Metanephros (tissue), 2 donors: Measurements from ENCODE around the genes CPE and DDX60.

- RAMPAGE, long total RNA, result no peak
These were observed 21.9 kb upstream of the KLHL2 start for GRCh38 chr4:165185420-165185927.

DNA sequence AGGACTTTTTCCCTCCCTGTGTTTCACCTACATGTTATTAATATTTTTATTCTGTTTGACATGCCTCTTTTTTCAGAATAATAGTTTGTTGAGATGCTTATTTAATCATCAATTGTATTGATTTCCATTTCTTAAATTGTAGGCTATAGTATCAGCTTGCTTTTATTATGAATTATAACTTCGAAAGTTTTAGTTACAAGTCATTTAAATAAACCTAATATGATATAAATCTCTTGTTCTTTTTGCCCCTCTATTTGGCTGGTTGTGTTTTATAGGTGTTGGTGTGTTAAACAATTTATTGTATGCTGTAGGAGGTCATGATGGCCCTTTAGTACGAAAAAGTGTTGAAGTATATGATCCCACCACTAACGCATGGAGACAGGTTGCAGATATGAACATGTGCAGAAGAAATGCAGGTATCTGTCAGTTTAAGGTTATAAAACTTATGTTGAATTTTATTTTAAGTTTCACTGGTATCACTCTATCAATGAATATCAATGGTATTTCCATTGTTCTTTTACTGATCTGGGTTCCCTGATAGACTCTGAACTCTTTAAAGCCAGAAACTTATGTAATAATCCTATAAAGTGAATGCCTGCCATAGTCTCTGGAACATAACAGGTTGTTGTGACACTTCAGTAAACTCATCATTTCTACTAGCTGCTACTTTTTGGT, 13.6 kb upstream of the MSMO1 start:
- RAMPAGE, long total RNA, result no peak

DNA sequence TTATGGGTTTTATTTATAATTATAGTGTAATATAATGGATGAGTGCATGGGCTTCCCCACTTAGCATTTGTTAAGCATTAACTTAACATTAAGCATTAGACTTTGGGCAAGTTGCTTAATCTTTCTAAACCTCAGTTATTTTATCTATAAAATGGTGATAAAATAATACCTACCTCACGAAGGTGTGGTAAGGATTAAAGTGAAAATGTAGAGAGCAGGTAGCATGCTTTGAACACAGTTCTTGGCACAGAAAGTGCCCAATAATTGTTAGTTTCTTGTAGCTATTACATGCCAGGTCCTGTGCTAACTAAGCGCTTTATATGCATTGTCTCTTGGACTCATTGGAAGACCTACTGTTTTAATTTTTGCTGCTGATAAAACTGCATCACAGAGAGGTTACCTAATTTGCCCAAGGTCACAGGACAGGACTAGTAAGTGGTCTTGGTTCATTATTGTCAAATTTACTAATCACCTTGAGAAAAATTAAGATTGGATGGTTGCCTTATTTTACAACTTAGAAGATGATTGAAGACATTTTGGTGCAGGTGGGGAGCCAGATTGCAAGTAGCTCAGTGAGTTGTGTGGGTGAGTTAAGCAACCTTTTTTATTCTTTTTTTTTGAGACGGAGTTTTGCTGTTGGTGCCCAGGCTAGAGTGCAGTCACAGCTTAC, 2.8 kb downstream of the MSMO1 start:
- RAMPAGE, long total RNA, result no peak

GRCh38 chr4:165378395-165379627, at the start of gene CPE:
Gene CPE, plus strand, starts transcription at chr4:165379008.
- RAMPAGE, long total RNA, result no peak

GRCh38 chr4:165487209-165487796, 108.5 kb downstream of the CPE start:
- RAMPAGE, long total RNA, result no peak

- RAMPAGE, long total RNA, result no peak
These were observed 201.7 kb downstream of the CPE start for GRCh38 chr4:165580448-165580969.

DNA sequence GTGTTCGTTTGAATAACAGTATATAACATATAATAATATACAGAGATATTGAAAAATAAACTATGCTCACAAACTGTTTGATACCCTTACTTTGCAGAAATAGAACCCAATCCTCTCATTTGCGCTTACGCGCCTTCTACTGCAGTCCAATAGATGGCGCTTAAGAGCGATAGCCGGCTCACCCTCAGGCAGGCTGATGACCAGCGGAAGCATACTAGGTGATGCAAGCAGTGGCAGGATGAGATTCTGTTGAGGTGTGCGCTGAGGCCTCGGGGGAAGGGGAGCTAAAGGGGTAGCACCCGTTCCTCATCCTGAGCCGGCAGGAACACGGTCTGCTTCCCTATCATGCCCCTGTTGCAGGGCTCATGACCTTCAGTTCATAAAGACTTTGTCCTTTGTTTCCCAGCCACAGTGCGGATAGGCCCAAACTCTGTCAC, 628.9 kb downstream of the TLL1 start:
- RAMPAGE, long total RNA, result no peak

DNA sequence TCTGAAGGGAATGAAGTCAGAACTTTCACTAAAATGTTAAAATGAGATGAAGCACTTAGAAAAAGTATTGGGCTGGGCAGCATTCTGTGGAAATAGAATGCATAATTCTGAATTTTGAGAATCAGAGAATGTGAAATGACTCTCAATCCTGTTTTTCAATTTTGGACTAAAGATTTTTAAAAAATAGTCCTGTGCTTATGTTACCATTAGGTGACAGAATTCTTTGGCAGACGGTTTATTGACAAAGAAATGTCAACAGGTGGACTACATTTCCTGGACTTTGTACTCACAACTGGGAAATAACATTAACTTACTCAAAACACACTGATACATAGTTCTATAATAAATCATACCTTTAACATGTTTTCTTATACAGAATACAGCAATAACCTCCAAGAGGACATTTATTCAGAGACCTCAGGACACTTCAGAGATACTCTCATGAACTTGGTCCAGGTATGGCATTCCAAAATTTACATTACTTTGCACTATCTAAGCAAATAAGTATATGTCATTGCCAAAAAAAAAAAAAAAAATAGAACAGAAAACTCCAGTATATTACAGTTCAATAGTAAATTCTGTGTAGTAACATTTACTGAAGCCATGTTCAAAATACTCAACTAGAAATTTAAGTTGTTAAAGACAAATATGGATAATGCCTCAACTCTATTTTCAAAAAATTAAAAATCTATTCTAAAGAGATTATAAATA, 72.7 kb downstream of the ANXA10 start:
- RAMPAGE, long total RNA, result no peak

- RAMPAGE, long total RNA, result no peak
These were observed at the start of gene DDX60 for GRCh38 chr4:168317759-168319127. Gene DDX60, minus strand, starts transcription at chr4:168318752.

- RAMPAGE, long total RNA, result no peak
These were observed 214.9 kb downstream of the PALLD start for GRCh38 chr4:168711718-168712263.

- RAMPAGE, long total RNA, result no peak
These were observed 245.1 kb downstream of the CBR4 start for GRCh38 chr4:168764849-168765455.

- RAMPAGE, long total RNA, result no peak
These were observed 178.1 kb downstream of the CBR4 start for GRCh38 chr4:168831561-168832657.

GRCh38 chr4:168848045-168848671, 161.9 kb downstream of the CBR4 start:
- RAMPAGE, long total RNA, result no peak

DNA sequence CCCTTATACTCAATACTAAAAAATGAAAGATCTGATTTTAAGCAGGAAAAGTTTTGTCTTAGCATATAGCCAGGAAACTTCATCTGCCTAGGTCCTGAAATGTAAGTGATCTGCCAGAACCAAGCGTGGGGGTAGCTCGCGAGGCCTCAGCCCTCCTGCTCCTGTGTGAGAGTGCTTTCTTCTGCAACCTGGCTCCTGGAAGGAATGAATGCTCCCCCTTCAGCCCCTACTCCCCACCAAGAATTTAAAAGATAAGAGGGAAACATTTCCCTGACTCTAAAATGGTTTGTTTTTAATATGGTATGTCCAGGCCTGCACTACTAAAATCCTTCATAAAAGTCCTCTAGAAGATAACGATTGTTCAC, 160.0 kb downstream of the CBR4 start:
- RAMPAGE, long total RNA, result no peak

DNA sequence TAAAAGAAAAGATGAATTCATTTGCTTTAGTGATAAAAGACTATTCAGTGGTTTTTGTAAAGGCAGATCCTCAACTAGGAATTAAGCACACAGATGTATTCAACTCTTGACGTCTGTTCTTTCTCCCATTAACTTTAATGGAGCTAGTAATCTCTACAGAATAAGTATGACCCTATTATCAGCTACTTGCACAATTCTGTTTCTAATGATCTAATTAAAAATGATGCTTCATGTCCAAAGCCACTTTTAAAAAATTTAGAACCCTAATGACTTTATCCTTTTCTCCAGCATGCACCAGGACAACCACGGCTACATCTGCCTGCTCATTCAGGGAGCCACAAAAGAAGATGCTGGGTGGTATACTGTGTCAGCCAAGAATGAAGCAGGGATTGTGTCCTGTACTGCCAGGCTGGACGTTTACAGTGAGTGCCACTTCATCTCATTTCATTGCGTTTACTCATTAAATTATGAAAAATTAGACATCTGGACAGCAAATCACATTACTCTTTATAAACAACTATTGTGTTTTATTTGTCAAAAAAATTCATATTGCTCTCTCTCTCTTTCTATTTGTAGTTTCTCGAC, 85.3 kb downstream of the CBR4 start:
- RAMPAGE, long total RNA, result no peak

- RAMPAGE, long total RNA, result no peak
These were observed 89.8 kb upstream of the CBR4 start for GRCh38 chr4:169099718-169100380.

GRCh38 chr4:169220382-169220769, 50.4 kb downstream of the SH3RF1 start:
- RAMPAGE, long total RNA, result no peak

DNA sequence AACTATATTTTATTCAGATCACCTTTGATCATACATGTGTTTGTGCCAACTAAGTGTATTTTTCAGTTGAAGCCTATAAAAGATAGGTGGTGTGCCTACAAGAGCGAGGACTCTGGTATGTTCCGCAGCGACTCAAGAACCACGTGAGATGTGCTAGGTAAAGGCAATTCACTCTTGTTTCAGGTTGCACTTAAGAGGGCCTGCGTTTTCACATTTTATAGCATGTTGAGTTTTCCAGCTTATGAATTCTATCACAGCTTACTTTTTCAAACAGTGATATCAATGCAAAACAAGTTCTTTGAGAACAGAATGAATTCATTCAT, 18.9 kb downstream of the SH3RF1 start:
- RAMPAGE, long total RNA, result no peak

GRCh38 chr4:169510436-169511129, 101.8 kb downstream of the NEK1 start:
- RAMPAGE, long total RNA, result no peak

- RAMPAGE, long total RNA, result no peak
These were observed 50.7 kb downstream of the NEK1 start for GRCh38 chr4:169561266-169562445.